Cardiac atrium fibroblast (primary cell): Measurements from ENCODE around the genes SRSF5, SLC8A3 and PCNX1.

DNA sequence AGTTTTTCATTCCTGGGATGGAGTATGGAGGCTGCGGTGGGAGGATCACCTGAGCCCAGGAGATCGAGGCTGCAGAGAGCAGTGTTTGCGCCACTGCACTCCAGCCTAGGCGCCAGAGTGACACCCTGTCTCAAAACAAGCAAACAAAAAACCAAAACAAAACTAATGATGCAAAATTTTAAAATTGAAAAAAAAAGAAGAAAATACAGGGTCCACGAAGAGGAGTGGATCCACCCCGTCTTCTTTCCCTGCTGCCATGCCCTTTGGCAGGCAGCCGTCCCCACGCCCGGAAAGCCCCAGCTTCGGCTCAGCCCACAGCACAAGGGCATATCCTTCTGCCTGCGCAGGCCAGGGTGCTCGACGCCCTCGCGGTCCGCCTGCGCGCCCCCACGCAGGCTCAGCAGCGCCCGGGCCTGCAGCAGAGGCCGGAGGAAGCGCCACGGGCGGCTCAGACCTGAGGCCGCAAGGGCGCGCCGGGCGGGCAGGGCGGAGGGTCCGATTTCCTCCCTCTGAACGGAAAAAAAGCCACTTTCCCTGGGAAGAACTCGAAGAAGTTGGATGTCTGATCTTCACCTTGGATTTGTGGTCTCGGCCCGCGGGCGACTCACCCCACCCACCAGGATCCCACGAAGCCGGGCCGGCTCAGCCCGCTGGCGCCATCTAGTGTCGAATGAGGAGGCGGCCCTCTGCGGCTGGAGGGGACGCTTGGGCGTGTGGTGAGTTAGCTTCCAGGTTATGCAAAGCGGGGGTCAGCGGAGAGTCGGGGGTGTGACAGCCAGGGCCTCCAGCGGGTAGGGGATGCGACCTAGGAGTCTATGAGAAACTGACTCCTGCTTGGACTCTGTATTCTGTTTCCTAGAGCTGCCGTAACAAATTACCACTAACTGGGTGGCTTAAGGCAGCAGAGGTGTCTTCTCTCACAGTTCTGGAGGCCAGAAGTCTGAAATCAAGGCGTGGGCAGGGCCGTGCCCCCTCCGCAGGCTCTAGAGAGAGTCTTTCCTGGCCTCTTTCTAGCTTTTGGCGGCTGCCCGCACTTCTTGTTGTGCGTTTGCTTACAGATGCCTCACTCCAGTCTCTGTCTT is 40.1 kb upstream of the SRSF5 start:
- RAMPAGE, long total RNA, result no peak

GRCh38 chr14:69766765-69767252 is at the start of gene SRSF5:
Gene SRSF5, plus strand, starts transcription at chr14:69767142.
- RAMPAGE, long total RNA, result start-site peak on the plus strand at chr14:69767105-69767196, 1,612 and 398 reads in 2 replicates

GRCh38 chr14:69779522-69780587 is 12.9 kb downstream of the SRSF5 start:
- RAMPAGE, long total RNA, result no peak

- RAMPAGE, long total RNA, result no peak
These were observed 920 bp downstream of the SMOC1 start for GRCh38 chr14:69879998-69880673.

- RAMPAGE, long total RNA, result no peak
These were observed at the start of gene SLC8A3 for GRCh38 chr14:70188258-70189567. Gene SLC8A3, minus strand, starts transcription at chr14:70188951.

DNA sequence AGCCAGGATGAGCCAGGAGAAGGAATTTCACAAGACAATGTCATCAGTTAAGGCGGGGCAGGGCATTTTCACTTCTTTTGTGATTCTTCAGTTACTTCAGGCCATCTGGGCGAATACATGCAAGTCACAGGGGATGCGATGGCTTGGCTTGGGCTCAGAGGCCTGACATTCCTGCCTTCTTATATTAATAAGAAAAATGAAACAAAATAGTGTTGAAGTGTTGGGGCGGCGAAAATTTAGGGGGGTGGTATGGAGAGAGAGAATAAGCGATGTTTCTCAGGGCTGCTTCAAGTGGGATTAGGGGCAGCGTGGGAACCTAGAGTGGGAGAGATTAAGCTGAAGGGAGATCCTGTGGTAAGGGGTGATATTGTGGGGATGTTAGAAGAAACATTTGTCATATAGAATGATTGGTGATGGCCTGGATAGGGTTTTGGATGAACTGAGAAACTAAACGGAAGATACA is 65.7 kb downstream of the COX16 start:
- RAMPAGE, long total RNA, result no peak

- RAMPAGE, long total RNA, result no peak
These were observed 29.4 kb downstream of the TTC9 start for GRCh38 chr14:70671019-70671667.

DNA sequence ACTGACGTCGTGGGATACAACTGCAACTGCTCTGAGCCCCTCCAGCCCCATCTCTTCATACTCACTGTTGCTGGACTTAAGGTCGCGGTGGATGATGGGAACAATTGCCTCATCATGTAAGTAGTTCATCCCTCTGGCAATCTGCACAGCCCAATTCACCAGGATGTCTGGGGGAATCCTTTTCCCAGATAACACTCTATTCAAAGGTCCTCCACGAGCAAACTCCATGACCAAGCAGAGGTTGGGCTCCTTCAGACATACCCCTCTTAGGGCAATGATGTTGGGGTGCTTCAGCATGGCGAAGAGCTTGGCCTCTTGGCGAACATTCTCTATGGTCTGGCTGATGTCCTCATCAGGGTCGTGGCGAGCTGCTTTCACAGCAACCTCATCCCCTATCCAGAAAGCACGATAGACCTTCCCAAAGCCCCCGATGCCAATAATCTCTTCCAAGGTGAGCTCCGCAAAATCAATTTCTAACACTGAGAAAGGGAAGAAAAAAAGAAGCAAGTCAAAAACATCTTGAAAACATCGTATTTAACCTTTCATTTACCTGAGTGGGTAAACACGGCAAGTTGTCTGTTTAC is 8.6 kb downstream of the MAP3K9 start:
- RAMPAGE, long total RNA, result no peak

- RAMPAGE, long total RNA, result no peak
These were observed 13.3 kb upstream of the MAP3K9 start for GRCh38 chr14:70822469-70823120.

- RAMPAGE, long total RNA, result no peak
These were observed at the start of gene PCNX1 for GRCh38 chr14:70907034-70908121. Gene PCNX1, plus strand, starts transcription at chr14:70907459.

DNA sequence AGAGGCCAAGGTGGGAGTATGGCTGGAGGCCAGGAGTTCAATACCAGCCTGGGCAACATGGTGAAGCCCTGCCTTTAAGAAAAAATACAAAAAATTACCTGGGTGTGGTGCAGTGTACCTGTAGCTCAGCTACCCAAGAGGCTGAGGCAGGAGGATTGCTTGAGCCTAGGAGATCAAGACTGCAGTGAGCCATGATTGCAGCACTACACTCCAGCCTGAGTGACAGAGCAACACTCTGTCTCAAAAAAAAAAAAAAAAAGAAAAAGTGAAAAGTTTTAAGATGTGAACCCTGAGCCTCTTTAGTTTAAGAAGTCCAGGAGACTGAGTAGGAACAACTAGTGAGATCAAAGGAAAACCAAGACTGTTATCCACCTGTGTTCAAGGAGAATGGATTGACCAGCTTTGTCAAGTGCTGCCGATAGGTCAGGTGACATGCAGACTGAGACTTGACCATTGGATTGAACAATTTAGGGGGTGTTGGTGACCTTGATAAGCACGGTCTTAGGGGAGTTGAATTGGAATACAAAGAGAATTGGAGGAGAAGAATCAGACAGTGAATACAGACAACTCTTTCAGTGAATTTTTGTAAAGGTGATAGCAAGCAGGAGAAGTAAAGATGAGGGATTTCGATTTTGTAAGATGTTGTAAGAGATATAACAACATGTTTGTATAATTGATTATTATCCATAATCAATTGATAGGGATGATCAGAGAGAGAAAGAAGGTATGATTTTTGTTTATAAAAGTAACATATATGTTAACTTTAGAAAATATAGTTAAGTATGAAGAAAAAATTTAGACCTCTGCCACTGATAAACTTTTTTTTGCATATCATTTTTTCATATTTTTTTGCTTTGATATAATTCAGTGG is 66.0 kb downstream of the PCNX1 start:
- RAMPAGE, long total RNA, result no peak

GRCh38 chr14:70988245-70988831 is 81.1 kb downstream of the PCNX1 start:
- RAMPAGE, long total RNA, result no peak

- RAMPAGE, long total RNA, result start-site peak on the plus strand at chr14:71321108-71321172, 17 and 7 reads in 2 replicates
These were observed 548 bp downstream of the SIPA1L1 start for GRCh38 chr14:71320831-71321216.

DNA sequence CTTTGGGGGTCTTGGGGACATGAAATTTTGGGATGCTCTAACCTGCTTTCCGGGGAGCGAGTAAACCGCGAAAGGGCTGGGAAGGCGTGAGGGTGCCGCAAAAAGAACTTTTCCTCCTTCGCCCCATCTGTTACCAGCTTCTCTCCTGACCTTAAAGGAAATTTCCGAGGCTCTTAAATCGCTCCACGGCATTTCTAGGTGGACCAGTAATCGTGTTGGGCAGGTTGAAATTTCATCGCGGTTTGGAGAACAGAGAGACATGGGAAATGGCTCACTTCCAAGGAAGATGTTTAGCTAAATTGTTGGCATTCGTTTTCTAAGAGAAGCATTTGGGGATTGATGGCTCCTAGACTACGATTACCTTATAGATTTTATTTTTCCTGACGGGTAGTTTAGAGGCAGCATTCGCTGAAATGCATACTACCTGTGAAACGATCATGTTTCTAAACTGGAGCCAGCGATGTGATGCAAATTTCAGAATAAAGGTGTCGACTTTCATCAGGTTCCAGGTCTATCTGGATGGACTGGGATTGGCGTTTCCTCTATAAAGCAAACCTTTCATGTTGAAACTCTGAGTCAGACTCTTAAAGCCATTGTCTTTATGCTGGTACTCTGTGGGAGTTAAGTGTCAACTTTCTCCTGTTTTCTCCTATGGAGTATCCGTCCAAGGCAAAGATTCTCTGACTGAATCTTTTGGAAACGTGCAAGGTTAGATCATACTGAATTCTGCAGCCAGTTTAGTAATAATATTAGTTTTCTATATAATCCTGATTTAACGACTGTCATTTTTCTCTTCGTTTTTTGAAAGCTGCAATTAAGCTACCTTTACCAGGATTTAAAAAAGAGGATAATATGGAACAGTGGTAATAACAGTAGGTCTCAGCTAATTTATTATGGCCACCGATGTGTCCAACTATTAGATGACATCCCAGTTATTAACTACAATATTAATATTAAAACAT is 1.6 kb downstream of the SIPA1L1 start:
- RAMPAGE, long total RNA, result no peak

DNA sequence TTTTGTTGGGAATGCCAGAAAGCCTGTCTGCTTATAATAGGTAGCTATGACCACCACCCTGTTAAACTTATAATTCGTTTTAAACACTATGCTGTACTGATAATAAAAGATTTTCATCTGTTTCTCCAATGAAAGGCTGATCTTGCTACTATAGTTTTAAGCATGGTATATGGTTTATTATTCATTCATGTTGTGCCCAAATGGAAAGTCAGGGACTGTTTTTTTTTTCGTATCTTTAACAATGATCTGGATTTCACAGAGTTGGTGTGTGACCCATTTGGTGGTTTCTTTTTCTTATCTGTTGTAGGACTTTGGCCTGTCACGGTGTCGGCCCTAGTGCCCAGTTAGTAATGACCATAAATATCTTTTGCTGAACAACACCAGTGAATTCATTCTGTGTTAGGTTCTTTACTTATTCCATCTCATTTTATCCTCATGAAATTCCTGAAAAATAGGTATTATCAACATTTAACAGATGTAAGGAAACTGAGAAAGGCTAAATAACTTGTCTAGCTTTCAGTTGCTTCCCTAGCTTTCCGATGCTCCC is 19.8 kb downstream of the SIPA1L1 start:
- RAMPAGE, long total RNA, result no peak

DNA sequence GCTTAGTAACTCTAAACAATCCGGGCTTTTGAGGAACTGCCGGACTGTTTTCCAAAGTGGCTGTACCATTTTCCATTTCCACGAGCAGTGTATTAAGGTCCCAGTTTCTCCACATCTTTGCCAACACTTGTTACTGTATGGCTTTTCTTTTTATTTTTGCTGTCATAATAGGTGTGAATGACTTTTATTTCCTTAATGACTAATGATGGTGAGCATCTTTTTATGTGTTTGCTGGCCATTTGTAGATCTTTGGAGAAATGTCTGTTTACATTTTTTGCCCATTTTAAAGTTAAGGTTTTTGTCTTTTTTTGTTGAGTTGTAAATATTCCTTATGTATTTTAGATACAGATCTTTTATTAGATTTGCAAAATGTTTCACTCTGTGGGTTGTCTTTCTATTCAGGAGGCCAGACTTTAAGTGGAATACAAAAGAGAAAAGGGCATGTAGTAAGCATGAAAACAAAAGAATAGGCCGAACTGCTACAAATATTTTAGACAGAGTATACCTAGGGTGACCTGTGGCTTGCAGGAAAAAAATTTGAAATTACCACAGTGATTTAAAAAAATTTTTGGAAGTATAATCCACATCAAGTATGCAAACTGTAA is 27.4 kb downstream of the SIPA1L1 start:
- RAMPAGE, long total RNA, result no peak

DNA sequence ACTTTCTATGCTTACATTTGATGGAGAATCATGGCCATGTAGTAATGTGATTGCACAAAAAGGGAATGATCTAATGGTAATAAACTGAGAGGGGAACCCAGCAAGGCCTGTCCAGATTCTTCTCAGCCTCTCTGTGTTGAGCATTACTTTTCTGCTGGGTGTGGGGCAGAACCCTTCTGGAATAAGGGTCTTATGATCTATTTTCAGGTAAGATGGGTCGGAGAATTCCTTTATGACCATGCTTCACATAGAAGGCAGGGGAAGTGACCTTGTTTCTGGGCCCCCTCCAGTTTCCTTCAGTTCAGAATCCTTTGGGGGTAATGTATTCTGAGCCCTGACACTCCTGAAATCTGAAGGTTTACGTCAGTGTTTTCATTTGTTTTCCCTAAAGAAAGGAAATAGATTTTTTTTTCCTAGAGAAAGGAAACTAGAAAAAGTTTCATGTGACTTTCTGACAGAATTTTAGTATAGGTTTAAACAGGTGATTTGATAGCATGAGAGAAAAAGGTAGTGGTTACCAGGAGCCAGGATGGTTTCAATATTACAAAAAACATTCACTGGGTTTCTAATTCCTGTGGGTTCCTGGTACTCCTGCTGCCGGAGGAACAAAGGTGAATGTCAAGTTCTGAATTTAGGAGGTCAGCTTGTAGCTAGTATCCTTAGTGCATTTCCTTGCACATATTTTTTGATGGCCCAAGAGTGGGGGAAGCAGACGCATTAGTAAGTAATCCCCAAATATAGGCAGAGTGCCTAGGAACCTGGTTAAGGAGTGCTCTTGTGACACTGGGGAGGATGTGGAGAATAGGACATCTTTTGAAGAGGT is 29.1 kb downstream of the SIPA1L1 start:
- RAMPAGE, long total RNA, result no peak

DNA sequence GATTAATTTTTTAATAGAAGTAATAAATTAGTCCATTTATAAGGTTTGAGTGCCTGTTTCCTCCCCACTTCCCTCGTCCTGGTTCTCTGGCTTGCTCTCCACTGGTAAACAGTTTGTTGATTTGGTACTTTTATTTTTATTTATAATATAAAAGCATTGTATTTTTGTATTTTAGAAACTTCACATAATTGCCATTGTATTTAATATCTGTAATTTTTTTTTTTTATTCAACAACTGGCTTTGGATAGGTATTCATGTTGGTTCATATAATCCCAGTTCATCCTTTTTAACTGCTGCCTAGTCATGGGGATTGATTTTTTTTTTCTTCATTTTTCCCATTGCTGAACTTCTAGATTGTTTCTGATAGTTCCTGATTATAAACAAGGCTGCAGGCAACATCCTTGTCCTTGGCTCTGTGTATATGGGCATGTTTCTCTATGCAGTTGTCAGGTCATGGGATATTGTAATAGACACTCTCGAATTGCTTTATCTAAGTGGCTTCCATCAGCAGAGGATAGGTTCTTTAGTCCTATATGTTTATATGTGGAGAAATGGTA is 109.0 kb downstream of the SIPA1L1 start:
- RAMPAGE, long total RNA, result no peak

- RAMPAGE, long total RNA, result no peak
These were observed 253.4 kb upstream of the RGS6 start for GRCh38 chr14:71678670-71679342.

- RAMPAGE, long total RNA, result no peak
These were observed 328.7 kb downstream of the DPF3 start for GRCh38 chr14:72565154-72565691.